ENCODE measurements around a stretch of chr2.

GRCh38 chr2:241161478-241161851, 11.2 kb downstream of the PPP1R7 start:
- RRBS, result no CpG with 5 or more reads among the region's 6 CpGs

GRCh38 chr2:241188849-241189191, 343 bp downstream of the ANO7 start:
- RRBS, result 4% methylated on average over 1 of the region's 10 CpGs

GRCh38 chr2:241329470-241329784, 13.7 kb downstream of the SEPTIN2 start:
- RRBS, result no CpG with 5 or more reads among the region's 5 CpGs

DNA sequence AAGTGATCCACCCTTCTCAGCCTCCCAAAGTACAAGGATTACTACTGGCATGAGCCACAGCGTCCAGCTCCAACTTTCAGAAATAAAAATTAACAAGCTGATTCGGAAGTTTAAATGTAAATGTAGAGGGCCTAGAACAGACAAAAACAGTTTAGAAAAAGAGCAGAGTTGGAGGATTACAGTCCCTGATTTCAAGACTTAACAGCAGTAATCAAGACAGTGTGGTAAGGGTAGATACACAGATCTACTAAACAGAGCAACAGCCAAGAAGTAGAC, 15.8 kb downstream of the SEPTIN2 start:
- RRBS, result no CpG with 5 or more reads among the region's 2 CpGs

- RRBS, result no CpG with 5 or more reads among the region's 17 CpGs
These were observed 27.0 kb downstream of the FARP2 start for GRCh38 chr2:241382660-241383849.

DNA sequence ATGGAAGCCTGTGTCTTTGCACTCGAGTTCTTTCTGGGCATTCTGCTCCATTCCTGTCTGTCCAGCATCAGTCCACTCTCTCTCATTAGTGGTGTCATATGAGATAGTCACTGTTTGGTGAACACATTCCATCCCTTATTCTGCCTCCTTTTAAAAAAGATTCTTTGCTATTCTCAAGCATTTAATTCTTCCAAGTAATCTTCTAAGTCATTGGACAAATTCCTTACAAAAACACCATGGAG, 19.7 kb downstream of the STK25 start:
- RRBS, result no CpG with 5 or more reads among the region's 1 CpG

- RRBS, result no CpG with 5 or more reads among the region's 15 CpGs
These were observed 8.4 kb downstream of the STK25 start for GRCh38 chr2:241499814-241500512.

- RRBS, result no CpG with 5 or more reads among the region's 15 CpGs
These were observed 1.7 kb downstream of the STK25 start for GRCh38 chr2:241506629-241507192.

DNA sequence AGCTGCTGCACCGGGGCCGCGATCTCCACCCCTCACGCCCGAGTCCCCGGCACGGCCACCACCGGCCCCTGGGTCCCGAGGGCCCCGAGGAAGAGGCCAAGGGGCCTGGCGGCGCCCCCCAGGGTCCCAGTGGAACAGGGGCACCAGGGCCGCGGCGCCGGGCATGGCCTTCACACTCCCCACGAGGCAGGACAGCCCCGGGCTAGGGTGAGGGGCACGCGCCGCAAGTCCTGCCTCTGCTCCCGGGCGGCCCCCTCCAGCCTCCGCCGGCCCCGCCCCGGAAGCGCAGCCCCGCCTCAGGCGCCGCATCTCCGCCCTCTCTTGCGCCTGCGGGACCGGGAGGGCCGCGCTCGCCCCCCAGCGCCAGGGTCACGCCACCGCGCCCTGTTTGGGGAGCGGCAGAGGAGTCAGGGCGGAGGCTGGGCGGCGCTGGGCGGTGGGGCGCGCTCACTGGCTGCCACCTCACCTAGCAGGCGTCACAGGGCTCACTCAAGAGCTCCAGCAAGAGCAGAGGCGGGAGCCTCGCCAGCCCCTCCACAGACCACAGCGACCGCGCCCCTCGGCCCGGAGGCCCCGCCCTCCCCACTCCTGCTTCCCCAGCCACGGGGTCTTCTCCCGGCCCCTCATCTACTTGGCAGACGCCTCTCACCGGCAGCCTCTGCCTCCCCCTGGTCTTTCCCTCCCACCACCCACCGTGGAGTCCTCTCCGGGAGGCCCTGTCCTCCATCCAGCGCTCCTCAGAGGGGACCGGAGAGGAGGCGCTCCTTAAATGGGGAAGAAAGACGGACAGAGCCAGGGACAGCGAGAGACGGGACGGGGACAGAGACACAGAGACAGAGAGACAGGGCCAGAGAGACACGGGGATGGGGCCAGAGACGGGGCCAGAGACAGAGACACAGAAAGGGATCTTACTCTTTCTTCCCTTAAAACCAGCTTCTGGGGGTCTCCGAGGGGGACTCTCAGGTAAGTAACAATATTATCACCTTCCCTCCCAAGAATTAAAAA, 26.7 kb downstream of the THAP4 start:
- RRBS, result 17% methylated on average over 25 of the region's 74 CpGs

GRCh38 chr2:241619573-241619884, 17.4 kb downstream of the THAP4 start:
- RRBS, result no CpG with 5 or more reads among the region's 7 CpGs

DNA sequence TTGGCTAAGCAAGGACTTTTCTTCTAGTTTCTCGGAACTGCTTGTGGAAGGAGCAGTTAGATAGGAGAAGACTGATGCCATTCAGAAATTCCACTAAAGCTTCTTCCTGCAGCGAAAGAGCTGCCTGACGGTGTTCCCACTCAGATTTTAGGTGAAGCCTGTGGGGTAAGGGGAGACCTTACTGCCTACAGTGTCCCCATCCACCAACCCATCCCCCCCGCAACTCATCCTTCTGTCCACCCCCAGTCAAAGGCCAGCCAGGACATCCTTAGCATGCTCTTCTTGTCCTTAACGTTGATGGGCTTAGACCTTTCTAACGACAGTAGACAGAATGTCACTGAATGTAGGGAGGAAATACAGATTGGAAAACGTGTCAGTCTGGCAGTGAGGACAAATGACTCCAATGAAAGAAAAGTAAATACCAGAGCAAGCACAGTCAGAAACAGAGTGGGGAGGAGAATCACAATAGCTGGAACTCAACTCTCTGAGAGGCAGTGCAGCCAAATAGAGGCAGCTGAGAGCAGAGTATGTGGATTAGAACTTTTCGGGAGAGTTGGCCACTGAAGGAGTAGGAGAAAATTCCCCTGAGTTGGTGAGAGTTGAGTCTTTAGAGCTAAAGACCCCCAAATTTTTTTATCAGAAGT, 24.2 kb downstream of the ATG4B start:
- RRBS, result no CpG with 5 or more reads among the region's 8 CpGs

GRCh38 chr2:241743542-241743823, 9.1 kb downstream of the D2HGDH start:
- RRBS, result 98% methylated on average over 5 of the region's 12 CpGs

DNA sequence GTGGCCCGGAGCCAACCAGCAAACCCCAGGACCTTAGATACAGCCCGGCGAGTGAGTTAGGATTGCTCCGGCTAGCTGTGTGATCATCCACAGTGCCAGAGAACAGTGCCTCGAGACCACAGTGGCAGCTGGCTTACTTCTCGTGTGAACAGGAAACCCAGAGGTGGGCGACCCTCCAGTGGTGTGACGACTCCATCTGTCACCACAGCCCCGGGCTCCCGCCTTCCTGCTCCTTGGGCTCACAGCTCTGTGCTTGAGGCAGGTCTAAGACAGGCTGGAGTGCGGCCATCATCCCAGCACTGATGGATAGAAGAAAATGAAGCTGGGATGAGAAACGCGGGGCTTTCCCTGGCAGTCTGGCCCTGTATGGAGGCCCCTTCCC, 1.5 kb upstream of the RTP5 start:
- RRBS, result 17% methylated on average over 1 of the region's 13 CpGs